SP-49 (cell line): ENCODE measurements around a stretch of chr4.

- PRO-cap = no peak
These were observed 59.5 kb downstream of the APBB2 start for GRCh38 chr4:41154763-41155379.

DNA sequence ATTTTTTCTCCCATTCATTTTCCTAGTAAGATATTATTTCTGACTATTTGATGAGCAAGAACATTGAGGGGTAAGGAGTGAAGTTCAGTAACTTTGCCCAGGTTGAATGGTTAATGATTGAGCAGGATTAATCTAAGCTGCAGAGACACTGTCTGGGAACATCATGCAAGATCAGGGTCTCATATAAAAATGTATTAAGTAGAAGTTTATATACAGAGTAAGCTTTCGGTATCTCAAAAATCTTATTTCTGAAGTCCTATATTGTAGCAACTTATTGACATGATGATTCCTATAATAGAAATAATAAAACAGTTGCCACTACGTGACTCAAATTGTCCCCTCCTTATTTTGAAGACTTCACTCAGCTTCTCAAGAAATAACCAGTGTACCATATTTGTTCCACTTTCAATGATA, 102.3 kb upstream of the LIMCH1 start:
- PRO-cap = no peak

DNA sequence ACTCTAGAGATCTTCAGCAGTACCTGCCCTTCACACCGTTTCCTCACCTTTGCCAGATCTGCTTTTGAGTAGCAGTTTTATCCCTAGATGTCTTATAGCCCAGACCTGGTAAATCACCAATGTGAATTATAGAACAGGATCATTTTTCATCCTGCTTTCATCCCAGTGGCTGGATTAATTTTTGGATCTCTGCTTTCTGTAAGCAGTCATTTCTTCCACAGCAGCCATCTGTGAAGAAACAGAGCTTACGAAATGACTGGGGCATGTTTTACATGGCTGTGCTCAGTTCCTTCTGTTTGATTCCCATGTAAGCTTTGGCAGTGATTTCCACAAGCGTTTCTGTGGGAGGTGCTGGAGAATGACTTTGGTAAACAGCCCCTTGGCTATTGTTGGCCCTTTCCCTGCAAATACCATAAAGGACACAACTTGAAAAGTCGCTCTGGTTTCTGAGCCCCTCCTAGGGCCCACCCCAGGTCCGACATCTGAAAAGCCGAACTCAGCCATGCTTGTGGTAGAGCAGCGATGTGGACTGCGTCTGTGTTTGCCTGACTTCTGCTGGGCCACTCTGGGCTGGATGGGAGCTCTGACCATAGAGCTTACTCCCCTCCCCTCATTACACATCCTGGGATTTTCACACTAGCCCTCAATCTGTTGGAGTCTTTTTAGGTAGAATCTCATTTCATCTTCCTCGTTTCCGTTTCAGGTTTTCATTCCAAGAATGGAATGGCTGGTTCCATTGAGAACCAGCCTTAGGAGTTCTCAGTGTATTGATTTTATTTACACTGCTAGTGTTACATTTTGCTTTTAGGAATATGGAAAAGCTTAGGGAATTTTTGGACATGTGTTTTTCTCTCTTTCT, 3.8 kb downstream of the LIMCH1 start:
- PRO-cap = no peak

- PRO-cap = no peak
These were observed 73.9 kb downstream of the LIMCH1 start for GRCh38 chr4:41611848-41612180.

- PRO-cap = no peak
These were observed 75.8 kb downstream of the LIMCH1 start for GRCh38 chr4:41613721-41614217.

DNA sequence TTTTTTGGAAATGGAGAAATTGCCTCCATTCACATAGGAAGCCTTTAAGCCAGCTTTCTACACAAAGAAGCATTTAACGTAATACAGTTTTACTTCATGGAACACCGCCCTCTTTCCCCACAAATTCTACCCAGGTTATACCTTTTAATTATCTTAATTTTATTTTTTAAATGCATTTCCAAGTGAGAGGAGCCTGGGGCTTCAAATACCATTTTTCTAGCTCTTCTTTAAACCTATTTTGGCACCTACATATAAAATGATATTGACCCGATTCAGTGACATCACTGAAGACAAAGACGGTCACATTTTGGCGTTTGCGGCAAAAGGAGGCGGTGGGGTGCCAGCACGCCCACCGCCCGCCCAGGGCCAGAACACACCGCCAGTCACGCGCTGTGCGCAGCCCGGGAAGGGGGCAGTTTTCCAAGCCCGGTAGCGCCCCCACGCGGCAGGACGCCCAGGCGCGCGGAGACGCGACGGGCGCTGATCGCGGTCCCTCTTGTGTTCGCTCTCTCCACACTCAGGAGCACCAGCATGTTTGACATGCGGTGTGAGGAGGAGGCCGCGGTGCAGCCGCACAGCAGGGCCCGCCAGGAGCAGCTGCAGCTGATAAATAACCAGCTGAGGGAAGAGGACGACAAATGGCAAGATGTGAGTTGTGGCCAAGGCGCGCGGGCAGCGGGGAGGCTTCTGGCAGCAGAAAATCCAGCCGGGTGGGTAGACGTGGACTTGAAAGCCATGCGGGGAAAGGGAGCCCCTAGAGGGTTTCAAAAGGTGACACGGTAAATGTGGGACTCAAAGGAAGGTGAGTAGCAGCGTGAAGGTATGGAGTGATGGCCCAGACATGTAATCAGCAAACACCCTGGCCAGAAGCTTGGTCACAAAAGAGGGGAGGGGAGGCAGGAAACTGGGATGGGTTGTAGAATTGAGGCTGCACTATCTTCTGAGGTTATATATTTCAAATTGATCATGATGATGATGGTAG, 104.3 kb downstream of the PHOX2B start:
- PRO-cap = no peak

DNA sequence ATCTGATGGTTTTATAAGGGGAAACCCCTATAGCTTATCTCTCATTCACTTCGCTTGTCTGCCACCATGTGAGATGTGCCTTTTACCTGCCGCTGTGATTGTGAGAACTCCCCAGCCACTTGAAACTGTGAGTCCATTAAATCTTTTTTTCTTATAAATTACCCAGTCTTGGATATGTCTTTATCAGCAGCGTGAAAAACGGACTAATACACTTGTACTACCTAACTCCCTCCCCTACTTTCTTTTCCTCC, 53.3 kb upstream of the PHOX2B start:
- PRO-cap = no peak

DNA sequence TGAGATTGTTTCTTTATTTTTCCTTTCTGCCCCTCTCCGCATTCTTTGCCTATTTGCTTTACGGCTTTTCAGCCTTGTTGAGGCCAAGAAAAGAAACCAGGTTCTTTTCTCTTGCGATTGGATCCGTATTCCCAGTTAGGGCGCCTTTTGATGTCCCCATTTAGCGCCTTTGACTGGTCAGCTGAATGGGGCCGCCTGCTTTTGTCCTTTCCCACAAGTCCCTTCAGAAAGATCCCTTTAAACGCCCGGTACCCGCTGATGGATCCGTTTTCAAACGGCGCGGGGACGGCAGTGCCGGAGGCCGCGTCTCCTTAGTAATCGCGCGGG, 54.0 kb upstream of the TMEM33 start:
- PRO-cap = no peak

- PRO-cap = no peak
These were observed 28.2 kb downstream of the ATP8A1 start for GRCh38 chr4:42628742-42629055.

DNA sequence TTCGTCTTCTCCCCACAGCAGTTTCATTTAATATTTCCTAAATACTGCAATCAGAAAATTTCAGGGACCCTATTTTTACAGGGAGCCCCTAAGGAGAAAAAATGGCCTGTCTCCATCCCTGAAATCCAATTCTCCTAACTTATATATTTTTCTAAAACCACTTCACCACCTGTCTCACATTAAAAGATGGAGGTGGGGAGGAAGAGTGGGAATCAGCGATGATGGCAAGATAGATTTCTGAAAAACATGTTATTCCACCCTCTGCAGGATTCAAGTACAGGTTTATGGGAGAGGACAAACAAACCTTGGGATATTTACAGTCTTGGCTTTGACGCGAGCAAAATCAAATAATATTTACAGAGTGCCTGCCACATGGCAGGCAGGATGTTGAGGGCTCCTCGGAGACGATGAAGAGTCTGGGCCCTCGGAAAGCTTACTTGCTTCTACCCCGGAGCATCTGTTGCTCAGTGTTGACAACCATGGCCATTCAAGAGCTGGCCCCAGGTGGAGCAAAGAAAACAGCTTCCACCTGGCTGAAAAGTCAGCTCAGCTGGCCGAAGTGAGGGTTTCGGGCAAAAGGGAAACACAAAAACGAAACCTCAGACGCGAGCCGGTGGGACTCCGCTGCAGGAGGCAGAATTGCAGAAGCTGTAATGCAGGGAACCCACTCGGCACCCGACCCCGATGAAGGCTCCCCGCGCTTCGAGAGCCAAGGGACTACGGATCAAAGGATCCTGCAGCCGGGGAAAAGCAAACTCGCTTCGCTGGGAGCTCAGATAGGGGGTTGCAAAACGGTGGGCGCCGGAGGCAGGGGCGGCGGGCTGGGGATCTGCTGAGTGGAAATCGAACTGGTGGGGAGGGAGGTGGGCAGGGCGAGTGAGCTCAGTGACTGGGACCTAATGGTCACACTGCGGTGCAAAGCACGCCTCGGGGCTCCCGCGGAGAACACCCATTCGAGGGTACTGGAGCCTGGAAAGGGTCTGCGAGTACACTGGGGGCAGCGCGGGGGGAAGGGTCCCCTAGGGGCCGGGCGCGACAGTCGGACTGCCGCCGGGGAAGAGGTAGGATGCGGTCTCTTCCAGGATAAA, 891 bp downstream of the ATP8A1 start:
- PRO-cap = no peak

- PRO-cap = no peak
These were observed 989 bp downstream of the GABRA4 start for GRCh38 chr4:46992307-46992877.

GRCh38 chr4:47548318-47548608, 63.2 kb downstream of the ATP10D start:
- PRO-cap = no peak

- PRO-cap = no peak
These were observed 687 bp downstream of the NFXL1 start for GRCh38 chr4:47913374-47914418.

GRCh38 chr4:48129529-48129952, 4.5 kb downstream of the TXK start:
- PRO-cap = no peak

DNA sequence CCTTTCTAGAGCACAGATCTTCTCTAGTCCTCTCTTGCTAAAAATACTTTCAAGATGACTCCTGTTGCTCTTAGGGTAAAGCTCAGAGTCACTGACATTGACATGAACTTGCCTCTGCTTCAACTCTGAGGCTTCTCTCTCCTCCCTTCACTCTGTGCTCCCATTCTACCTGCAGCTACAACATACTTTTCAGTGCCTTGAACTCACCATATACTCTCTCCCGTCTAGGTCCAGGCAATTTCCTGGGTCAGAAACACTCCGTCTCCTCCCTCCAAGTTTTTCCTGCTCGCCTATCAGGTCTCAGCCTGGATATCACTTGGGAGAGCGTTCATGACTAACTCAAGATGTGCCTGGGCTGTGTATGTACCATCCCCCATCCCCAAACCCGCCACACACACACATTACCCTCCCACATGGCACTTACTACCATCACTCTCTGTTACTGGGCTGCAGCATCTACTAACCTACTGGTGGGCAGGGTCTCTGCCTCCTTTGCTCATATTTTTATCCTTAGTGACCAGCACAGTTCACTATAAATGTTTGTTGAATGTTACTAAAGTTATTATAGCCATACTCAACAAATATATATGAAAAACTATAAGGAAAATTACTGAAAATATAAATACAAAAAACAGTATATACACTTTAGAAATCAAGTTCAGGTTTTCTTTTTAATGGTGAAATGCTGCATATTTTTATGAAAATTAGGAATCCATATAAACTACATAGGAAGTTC, 16.2 kb upstream of the TXK start:
- PRO-cap = no peak

DNA sequence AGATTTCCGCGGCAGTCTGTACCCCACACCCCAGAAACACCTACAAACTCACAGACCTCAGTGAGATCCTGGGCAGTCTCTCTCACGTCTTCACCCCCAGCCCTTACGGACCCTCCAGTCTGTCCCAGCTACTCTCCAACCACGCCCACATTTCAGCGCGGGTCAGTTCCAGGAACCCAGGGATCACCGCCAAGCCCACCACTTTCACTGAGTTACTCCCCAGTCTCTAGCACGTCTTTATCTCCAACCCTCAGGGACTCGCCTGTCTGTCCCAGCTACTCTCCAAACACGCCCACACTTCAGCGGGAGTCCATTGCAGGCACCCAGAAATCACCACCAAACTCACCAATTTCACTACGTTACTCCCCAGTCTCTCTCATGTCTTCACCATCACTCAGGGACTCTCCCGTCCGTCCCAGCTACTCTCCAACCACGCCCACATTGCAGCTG, 528.2 kb downstream of the CWH43 start:
- PRO-cap = no peak

DNA sequence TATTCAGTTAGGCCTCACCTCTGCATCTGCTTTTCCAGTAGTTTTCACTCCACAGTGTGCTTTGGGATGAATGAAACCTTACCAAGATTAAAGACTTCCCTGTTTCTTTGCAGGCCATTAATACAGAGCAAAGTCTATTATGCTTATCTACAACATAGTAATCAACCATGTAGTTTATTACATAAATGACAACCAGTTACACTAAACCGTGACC, 2.4 kb downstream of the LRRC66 start:
- PRO-cap = no peak

DNA sequence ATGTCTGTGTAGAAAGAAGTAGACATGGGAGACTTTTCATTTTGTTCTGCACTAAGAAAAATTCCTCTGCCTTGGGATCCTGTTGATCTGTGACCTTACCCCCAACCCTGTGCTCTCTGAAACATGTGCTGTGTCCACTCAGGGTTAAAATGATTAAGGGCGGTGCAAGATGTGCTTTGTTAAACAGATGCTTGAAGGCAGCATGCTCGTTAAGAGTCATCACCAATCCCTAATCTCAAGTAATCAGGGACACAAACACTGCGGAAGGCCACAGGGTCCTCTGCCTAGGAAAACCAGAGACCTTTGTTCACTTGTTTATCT, 193.0 kb downstream of the USP46 start:
- PRO-cap = no peak

DNA sequence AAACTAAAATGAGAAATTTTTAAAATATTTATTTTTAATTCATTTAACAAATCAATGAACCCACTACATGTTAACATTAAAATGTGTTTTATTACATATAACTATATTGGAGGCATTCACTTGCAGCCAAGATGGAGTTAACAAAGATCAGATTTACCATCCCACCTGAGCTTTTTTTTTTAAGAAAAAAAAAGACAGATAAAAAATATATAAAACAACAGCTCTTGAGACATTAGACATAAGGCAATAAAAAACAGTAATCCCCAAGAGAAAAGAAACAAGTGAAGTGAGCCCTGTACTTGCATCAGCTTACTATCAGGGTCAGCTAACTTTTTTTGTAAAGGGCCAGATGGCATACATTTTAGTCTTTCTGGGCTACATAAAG, 173.2 kb downstream of the USP46 start:
- PRO-cap = no peak

- PRO-cap = no peak
These were observed 1.5 kb downstream of the USP46 start for GRCh38 chr4:52657304-52658331.